Measurements from ENCODE around the genes LLGL1 and FOXO3B.

DNA sequence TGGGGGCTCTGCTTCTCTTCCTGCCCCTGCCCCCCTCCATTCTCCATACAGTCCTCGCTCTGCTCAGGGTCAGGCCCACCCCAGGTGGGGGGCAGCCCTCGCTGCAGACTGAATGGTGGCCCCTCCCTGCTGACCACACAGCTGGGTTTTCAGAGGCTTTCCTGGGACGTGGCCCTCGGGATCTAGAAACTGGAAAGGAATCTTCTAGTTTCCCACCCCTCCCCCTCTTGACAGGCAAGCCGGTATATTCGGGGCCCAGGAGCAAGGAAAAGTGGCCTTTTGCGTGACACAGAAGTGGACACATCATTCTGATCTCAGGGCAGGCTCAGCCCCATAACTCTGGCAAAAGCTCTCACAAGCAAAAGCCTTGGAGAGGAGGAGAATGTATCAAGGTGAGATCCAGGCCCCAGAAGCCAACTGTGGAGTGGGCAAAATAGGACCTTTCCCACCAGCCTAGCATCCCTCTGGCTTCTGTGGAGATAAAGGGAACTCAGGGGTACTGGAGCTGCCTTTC lies 2.1 kb downstream of the RAI1 start:
- RRBS, result no CpG with 5 or more reads among the region's 7 CpGs

DNA sequence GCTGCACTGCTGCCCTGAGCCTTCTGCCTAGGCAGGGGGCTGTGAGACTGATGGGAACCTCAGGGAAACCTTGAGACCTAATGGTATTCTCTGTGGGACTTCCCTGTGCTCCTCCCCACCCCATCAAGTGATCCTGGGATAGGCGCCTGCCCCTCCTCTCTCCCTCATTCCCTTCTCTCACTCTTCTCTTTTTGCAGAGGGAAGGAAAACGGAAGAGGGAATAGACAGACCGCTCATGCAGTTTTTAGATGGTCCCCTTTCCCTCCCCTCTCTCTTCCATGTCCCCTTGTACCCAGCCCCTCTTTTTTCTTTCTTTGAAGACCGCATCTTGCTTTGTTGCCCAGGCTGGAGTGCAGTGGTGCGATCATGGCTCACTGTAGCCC lies 20.0 kb downstream of the RAI1 start:
- RRBS, result no CpG with 5 or more reads among the region's 5 CpGs

DNA sequence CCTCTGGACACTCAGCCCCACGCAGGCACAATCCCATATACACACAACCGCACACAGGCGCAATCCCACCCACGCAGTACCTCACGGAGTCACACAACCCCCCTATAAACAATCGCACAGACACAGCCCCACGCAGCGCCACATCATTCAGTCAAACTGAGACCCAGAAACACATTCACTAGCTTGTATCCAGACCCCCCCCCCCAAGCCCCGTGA lies 41.8 kb downstream of the RAI1 start:
- RRBS, result no CpG with 5 or more reads among the region's 9 CpGs

DNA sequence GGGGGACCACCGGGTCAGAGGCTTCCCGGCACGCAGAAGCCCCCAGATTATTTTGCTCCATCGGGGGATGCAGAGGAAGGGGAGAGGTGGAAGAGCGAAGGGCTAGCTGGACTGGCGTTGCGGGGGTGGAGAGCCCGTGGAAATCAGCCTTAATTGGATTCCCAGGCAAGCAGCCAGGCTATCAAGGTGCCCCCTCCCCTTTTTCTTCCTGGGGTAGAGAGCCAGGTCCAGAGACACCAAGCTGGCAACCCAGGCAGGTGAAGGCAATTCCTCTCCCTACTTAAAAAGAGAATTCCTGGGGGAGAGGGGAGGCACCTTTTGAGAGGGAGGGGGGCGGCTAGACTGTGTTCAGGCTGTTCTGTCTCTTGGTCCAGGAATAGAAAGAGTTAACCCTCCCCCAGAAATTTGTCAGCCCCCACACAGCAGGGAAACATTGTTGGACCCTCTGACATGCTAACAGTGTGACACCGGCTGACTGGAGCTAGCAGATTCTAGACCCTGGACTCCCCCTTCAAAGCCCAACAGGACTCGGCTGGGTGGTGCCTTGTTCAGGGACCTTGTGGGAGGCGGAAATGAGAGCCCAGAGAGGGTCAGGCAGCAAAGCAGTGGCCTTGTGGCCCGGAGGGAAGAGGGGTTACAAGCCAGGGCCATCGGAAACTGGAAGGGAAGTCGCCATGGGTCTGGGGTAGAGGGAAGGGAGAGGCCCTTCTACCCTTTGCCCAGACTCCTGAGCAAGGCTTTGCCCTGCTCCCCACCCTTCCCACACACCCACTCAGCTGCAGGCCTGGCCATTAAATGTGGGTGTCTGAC lies 44.5 kb downstream of the RAI1 start:
- RRBS, result no CpG with 5 or more reads among the region's 15 CpGs

- RRBS, result no CpG with 5 or more reads among the region's 25 CpGs
These were observed 59.6 kb downstream of the RAI1 start for GRCh38 chr17:17740726-17741313.

- RRBS, result no CpG with 5 or more reads among the region's 6 CpGs
These were observed 72.1 kb downstream of the RAI1 start for GRCh38 chr17:17753248-17753816.

DNA sequence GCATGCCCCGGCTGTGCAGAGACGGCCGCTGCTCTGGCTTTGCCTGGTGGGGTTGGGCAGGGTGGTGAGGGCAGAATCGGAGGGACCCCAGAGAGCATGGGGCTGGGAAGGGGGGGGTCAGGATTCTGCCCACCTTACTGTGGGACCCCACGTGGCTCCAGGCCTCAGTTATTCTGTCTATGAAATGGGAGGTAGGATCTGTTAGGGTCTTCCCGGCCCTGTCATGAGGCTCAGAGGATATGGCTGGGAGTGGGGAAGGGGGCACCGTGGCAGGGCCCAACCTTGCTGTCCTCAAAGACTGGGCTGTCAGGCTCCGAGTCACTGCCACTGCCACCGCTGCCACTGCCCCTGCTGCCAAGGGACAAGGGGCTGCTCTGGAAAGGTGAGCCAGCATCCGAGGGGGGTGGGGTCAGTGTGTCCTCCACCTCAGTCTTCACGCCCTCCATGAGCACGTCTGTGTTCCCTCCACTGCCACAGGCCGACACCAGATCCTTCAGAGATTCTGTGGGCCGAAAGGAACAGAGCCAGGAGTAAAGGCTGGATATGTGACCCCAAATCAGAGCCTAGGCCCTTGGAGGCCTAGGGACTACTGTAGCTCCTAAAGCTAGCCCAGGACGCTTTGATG lies 19.3 kb downstream of the SREBF1 start:
- RRBS, result 100% methylated on average over 1 of the region's 15 CpGs

DNA sequence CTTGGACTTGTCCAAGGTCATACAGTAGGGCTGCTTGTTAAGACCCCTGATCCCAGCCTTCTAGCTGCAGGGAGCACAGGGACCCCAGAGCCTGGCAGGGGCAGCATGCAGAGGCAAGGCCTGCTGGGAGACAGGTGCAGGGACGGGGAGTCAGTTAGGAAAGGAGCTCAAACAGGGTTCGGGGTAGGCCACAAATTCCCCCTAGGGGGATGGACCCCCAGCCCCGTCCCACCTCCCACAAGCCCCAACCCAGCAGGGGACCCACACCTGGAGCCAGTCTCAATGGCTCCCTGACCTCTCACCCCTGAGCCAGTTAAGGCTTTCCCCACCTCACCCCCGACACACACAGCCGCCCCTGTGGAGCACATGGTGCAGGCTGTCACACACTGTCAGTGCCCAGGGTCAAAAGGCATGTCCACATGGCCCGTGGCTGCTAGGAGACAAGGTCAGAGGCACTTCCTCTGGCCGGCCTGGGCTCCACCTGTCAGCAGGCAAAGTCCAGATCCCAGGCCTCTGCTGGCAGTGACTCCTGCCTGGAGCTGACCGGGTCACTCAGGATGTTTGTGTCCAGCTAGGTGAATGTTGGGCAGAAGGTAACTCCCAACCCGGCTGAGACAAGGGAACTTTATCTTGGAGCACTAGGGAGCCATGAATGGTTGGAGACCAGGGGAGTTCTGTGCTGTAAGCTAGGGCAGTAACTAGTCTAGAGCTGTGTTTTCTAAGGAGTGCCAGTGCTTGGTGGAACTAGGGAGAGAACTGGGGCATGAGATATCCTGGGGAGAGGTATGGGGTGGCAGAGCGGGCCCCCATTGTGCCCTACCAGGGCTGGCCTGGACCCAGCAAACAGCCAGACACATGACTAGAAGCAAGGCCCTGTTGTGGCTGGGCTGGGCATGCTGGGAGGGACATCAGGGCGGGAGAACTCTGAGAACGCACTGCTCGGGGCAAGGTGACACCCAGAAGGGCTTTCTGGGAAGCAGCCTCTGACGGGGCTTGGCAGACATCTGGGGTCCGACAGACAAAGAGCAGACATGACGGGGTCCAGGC lies 6.0 kb downstream of the SREBF1 start:
- RRBS, result 30% methylated on average over 2 of the region's 16 CpGs

DNA sequence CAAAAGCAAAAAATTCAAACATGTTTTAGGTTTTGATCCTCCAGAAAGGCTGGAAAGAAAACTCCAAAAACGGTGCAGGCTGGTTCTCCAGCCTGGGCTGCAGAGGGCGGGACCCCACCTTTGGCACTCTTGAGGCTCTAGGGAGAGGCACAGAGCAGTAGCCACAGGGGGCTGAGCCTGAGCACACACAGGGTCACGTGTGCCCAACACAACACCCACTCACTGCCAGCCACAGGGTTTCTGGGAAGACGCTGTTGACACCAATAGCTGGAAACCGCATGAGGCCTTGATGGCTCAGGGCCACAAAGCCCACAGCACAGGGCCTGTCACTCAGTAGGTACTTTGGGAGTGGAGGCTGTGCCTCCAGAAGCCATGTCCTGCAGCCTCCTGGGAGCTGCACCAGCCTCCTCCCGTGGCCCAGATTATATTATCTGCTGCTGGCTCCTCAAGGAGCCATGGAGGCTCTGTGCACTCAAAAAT lies 12.3 kb upstream of the SREBF1 start:
- RRBS, result no CpG with 5 or more reads among the region's 6 CpGs

DNA sequence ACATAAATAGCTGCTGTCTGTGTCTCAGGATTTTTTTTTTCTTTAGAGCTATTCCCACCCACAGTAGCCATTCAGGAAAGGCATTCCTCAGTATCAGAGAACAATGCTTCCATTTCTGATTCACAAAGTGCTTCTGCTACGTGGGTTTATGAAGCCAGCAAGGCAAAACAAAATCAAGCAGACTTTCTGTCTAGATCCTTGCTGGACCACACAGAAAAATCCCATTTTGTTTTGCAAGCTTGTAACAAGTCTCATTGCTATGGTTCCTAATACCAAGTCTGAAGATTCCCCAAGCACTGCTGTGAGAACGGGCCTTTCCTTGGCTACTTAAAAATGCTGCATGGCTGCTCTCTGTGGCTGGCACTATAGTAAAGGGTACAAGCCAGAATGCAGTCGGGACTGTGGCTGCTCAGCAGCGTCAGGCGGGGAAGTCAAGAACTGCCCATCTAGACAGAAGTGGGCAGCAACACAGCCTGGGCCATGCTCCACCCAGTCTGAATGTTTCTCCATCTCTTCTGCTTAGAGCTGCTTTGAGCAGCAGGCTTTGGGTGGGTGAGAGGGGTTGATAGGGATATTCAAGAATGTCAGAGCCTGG lies 43.3 kb downstream of the TOM1L2 start:
- RRBS, result no CpG with 5 or more reads among the region's 5 CpGs

GRCh38 chr17:18104945-18105399 lies 3.6 kb upstream of the MYO15A start:
- RRBS, result no CpG with 5 or more reads among the region's 3 CpGs

GRCh38 chr17:18108794-18109063 lies 173 bp downstream of the MYO15A start:
- RRBS, result no CpG with 5 or more reads among the region's 6 CpGs

- RRBS, result 2% methylated on average over 76 of the region's 127 CpGs
These were observed at the start of gene LLGL1 for GRCh38 chr17:18225132-18226566. LLGL1 (plus strand) TSS chr17:18225635.

DNA sequence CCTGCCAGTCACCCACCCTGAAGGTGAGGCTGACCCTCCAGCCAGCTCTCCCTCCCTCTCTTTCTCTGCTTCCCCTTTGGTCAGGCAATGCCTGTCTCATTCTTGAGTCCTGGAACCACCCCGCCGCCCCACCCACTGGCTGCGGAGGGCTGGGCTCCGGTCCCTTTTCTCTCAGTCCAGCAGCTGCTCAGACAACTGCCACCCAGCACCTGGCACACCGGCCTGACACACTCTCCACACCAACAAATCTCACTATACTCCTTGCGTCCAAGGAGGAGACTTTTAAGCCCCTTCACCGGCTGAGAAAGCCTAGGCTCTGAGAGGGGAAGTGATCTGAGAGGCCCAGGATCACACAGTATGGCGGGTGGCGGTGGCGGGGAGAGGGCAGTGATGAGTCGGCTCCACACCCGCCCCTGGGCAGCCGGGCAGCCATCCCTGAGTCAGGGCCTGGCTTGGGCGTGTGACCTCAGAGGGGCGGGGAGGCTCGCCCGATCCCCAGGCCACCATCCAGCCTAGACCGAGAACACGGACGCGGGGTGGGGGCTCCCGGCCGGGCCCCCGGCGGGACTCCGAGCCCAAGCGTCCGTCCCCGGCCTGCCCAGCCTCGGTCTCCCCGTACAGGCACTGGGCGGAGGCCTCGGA lies 589 bp downstream of the FLII start:
- RRBS, result 3% methylated on average over 7 of the region's 33 CpGs

- RRBS, result no CpG with 5 or more reads among the region's 2 CpGs
These were observed 34.1 kb downstream of the TBC1D28 start for GRCh38 chr17:18610066-18610523.

- RRBS, result no CpG with 5 or more reads among the region's 49 CpGs
These were observed at the start of gene FOXO3B for GRCh38 chr17:18682011-18682814. FOXO3B (minus strand) TSS chr17:18682314.

GRCh38 chr17:18916443-18917690 lies 35.1 kb upstream of the SLC5A10 start:
- RRBS, result no CpG with 5 or more reads among the region's 21 CpGs

GRCh38 chr17:18950880-18951243 lies 1.1 kb upstream of the SLC5A10 start:
- RRBS, result no CpG with 5 or more reads among the region's 9 CpGs

GRCh38 chr17:18981259-18982587 lies 22.8 kb downstream of the FAM83G start:
- RRBS, result no CpG with 5 or more reads among the region's 40 CpGs

GRCh38 chr17:19000402-19001401 lies 3.9 kb downstream of the FAM83G start:
- RRBS, result no CpG with 5 or more reads among the region's 18 CpGs